Metanephros (tissue), 2 donors: Measurements from ENCODE around the genes GOLT1A and TMEM81.

- RAMPAGE, long total RNA, result no peak
These were observed at the start of gene GOLT1A for GRCh38 chr1:204213567-204214763. Gene GOLT1A, minus strand, starts transcription at chr1:204213988.

GRCh38 chr1:204221827-204222877 is 8.4 kb upstream of the GOLT1A start:
- RAMPAGE, long total RNA, result no peak

GRCh38 chr1:204342900-204343099 is 16.9 kb downstream of the PLEKHA6 start:
- RAMPAGE, long total RNA, result no peak

- RAMPAGE, long total RNA, result no peak
These were observed 12.6 kb upstream of the PPP1R15B start for GRCh38 chr1:204424090-204424755.

- RAMPAGE, long total RNA, result no peak
These were observed 31.4 kb upstream of the PPP1R15B start for GRCh38 chr1:204442724-204443639.

GRCh38 chr1:204443795-204444242 is 32.2 kb upstream of the PPP1R15B start:
- RAMPAGE, long total RNA, result no peak

DNA sequence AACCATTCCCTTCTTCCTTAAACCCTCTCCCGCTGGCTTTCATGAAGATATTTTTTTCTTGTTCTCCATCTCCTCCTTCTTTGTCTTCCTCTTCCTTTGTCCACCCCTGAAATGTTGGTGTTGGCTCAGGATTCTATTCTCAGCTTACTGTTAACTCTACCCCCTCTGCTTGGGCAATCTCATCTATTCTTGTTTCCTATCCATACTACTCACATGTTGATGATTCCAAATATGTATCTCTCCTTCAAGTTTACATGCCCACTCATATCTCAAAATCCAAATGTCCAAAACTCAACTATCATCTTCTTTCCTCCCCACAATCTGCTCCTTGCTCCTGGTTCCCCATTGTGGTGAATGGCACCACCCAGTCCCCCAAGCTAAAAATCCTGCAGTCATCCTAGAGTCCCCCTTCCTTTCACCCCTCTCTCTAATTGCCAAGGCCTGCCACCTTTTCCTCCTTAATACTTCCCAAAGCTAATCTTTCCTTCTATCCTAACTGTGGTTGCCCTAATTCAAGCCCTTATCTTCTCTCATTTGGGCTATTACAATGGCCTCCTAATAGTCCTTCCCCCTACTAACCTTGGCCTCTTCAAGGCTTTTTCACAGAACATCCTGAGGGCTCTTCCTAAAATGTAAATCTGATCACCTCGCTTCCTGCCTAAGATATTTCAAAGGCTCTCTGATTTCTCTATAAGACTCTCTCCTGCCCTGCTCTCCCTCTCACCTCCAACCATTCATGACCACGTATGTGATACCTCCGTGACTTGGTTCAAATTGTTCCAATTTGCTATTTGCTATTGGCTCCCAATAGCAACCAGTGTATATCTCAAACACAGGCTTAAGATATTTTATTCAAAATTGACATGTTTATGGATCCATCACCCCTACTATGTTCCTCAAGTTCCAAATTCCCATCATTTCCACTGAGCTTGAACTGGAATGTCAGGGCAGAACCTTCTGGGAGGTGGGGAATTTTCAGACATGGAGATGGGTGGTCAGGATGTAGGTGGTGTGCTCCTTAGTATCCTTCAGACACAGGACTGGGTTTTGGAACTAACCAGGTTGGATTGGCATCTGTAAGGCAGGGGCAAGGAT is 19.7 kb downstream of the PIK3C2B start:
- RAMPAGE, long total RNA, result no peak

GRCh38 chr1:204515326-204515854 is 816 bp upstream of the MDM4 start:
- RAMPAGE, long total RNA, result no peak

GRCh38 chr1:204544375-204544814 is 28.2 kb downstream of the MDM4 start:
- RAMPAGE, long total RNA, result no peak

- RAMPAGE, long total RNA, result no peak
These were observed 41.5 kb downstream of the NFASC start for GRCh38 chr1:204869766-204870523.

GRCh38 chr1:204951694-204952168 is 91.3 kb upstream of the CNTN2 start:
- RAMPAGE, long total RNA, result no peak

DNA sequence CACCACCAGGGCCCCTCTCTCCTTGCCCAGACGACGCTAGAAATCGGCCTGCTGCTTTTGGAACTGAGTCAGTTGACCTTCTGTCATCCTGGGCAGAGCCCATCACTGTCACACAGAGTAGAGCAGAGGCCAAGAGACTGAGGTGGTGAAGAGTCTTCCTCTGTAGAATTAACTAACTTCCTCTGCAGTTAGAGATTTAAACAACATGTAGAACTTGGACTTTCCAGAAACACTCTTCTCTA is 83.5 kb upstream of the CNTN2 start:
- RAMPAGE, long total RNA, result no peak

DNA sequence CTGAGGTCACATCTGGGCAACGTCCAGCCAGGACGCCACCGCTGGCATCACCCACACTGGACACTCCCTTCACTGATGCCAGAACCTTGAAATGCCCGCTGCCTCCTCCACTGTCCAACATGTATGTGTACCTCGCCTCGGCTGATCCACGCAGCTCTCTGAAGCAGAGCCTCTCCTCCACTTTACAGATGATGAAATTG is 5.4 kb upstream of the CNTN2 start:
- RAMPAGE, long total RNA, result no peak

- RAMPAGE, long total RNA, result no peak
These were observed at the start of gene TMEM81 for GRCh38 chr1:205084224-205084800. Gene TMEM81, minus strand, starts transcription at chr1:205084460.

DNA sequence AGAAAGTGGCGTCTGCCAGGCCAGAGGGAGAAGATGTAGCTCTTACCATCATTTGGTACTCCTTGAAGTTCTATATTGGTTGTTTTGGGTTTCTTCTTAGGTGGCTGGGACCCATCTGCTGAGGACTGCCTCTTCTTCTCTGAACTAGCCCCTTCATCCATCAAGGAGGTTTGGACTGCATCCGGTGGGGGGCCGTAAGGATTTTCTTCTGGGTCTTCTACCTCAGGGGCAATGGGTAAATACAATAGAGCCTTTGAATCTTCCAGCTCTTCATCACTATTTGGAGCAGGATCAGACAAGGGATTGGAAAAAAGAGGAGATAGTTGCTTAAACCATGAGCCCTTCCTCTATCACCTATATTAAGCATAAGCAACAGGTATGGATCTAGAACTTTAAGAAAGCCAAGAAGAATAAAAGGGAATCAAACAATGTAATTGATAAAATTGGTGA is 12.4 kb upstream of the TMEM81 start:
- RAMPAGE, long total RNA, result no peak

DNA sequence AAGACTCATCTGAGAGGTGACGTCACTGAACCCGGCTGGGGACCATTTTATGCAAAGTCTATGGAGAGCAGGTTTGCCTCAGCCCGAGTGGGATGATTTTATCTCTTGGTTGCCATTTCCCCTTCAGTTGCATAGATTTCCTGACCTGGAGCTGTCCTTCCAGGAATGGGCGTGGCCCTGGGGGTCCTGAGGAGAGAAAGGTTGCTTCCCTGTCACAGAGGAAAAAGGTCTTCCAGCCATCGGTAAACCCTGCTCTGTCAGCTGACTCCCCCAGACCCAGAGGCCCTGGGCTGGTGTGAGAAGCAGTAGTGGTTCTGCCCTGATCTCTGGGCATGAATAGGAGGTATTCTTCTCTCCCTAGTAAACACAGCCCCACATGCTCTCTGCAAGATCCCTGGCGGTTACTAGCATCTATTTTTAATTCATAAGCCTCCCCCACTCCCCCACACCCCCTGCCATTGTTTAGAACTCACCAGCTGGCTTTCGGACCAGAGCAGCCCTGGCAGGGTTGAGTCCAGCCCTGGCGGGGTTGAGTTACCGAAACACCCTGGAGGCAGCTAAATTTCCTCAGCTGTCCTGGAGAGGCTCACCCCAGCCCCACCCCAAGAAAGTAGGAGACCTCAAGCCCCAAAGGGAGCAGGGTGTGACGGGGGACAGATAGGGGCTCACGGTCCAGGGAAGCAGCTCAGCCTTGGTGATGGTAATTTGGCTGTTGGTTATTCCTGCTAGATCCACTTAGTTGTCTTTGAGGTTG is 19.8 kb downstream of the TMCC2 start:
- RAMPAGE, long total RNA, result no peak

GRCh38 chr1:205318405-205319095 is 3.0 kb downstream of the NUAK2 start:
- RAMPAGE, long total RNA, result no peak

DNA sequence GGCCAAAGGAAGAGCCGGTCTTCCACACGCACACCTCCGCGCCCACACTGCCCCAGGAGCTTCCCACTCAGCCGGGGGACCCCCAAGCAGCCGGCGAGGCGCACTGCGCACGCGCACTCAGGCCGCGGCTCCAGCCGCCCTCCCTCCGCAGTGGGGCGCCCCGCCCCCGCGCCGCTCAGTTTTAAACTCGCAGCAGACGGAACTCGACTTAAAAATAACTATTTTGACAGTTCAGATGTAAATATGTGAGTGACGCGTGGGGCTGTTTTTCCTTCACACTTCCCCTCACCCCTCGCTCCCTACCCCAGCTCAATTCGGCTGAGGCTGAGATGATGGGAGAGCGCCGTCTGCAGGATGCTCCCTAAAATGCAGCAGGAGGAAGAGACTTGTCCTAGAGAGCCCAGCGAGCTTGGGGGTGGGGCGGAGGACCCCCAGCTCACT is 8.8 kb upstream of the LEMD1 start:
- RAMPAGE, long total RNA, result no peak

DNA sequence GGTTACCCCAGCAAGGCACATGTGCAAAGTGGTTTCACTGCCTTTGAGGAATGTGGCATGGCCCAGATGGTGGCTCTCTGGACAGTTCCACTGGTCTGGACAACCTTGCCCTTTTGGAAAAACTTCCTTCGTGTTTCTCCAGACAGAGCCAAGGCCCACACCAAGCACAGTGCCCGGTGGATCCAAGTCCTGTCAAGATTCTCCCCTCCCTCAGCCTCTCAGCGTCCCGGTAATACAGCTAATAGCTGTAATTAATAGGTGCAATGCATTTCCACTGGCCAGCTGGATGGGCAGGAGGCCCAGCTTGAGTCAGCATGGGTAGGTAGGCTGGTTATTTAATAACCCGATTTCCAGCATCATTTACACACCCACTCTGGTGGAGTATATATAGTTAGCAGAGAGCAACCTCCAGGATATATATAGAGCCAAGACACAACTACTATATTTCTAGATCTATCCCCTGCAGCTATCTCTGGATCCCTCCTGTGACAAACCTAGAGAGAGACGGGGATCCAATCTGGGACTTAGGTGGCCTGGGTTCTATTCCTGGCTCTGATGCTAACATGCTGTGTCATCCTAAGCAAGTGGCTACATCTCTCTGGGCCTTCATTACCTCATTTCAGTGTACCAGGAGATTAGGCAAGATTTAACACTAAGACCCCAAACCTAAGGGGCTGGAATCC is 13.4 kb downstream of the BLACAT1 start:
- RAMPAGE, long total RNA, result no peak

DNA sequence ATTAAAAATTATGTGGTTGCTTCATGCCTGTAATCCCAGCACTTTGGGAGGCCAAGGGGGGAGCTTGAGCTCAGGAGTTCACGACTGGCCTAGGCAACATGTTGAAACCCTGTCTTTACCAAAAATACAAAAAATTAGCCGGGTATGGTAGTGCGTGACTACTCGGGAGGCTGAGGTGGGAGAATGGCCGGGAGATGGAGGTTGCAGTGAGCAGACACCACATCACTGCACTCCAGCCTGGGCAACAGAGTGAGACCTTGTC is 2.1 kb downstream of the ELK4 start:
- RAMPAGE, long total RNA, result no peak